Fibroblast of villous mesenchyme (primary cell): ENCODE data around the gene SPDYE21.

DNA sequence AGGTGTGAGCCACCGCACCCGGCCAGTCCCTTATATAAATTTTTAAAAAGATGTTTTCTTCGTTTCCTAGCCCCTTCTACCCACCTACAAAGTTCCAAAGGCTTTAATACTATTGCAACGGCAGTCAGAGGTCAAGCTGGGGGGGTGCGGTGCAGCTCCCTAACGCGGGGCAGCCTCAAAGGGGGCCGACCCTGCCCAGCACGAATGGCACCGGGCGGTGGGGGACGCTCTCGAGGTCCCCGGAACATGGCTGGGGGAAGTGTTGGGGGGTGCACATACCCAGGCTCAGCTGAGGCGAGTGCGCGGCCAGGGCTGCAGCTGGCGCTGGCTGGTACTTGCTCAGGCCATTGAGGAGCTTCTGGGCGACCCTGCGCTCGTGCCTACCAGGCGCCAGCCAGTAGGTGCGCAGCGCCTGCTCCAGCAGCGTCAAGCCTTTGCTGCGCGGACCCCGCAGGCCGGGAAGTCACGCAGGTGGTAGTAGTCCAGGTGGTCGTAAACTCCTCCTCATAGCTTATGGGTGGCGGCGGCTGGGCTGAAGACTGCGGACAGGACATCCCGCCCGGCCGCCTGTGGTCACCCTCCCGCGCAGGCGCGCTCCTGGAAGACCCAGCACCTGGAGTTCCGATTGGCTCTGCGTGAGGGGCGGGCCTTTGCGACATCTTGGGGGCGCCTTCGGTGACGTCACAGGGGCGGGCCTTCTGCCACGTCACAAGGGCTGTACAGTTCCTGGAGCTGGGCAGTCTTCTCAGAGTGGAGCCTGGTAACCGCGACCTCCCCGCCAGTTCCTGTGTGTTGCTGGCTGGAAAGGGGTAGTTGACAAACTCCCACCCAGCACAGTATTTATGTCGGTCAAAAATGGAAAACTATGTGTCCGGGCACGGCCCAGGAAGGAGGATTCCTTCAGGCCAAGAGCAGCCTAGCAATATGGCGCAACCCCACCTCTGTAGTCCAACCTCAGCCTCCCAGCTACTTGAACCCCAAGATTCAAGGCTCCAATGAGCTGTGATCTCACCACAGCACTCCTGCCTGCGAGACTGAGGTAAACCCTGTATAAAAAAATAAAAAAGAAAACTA is 102.3 kb upstream of the VKORC1L1 start:
- CAGE, long polyA plus RNA = no peak

DNA sequence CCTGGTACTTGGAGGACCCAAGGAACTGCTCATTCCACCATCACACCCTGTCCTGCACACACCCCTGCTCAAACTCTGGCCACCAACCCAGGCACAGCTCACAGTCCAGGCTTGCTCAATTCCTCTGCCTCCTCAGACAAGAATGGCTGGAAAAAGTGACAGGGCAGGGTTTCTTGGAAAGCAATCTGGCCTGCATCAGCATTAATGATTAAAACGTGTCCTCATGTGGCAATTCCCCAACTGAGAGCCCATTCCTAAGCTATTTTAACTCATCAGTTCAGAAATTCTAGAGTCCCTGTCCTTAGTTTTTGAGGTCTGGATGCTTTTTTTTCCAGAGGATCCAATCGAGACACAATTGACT is 17.2 kb upstream of the TPST1 start:
- CAGE, long polyA plus RNA = no peak

GRCh38 chr7:66325050-66325409 is 119.9 kb downstream of the TPST1 start:
- CAGE, long polyA plus RNA = no peak

GRCh38 chr7:66356392-66356839 is 151.3 kb downstream of the TPST1 start:
- CAGE, long polyA plus RNA = no peak

DNA sequence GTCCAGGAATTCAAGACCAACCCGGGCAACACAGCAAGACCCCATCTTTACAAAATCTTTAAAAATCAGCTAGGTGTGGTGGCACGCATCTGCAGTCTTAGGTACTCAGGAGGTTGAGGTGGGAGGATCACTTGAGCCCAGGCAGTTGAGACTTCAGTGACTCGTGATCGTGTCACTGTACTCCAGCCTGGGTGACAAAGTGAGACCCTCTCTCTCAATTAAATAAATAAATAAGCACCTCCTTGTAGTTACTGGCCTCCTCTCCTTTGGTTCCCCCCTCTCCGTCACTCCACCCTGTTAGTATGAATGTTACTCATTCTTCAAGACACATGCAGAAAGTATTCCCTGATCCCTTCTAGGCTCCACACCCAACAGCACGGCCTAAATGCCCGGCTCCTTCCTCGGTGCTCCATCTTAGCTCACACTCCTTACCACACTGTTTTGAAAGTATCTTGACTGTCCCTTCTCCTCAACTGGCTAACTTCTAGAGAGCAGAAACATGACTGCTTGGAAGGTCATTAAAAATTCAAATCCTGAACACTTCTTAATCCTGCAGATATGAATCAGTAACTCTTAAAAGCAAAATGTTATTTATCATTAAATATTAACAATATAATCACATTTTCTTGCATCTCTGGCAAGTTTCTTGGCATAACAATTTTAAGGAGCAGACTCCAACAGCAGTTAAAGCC is 38.0 kb upstream of the KCTD7 start:
- CAGE, long polyA plus RNA = no peak

GRCh38 chr7:66695130-66696021 is 45.2 kb upstream of the RABGEF1 start:
- CAGE, long polyA plus RNA = no peak

- CAGE, long polyA plus RNA = no peak
Observed at GRCh38 chr7:66771678-66772174, 31.2 kb downstream of the RABGEF1 start.

DNA sequence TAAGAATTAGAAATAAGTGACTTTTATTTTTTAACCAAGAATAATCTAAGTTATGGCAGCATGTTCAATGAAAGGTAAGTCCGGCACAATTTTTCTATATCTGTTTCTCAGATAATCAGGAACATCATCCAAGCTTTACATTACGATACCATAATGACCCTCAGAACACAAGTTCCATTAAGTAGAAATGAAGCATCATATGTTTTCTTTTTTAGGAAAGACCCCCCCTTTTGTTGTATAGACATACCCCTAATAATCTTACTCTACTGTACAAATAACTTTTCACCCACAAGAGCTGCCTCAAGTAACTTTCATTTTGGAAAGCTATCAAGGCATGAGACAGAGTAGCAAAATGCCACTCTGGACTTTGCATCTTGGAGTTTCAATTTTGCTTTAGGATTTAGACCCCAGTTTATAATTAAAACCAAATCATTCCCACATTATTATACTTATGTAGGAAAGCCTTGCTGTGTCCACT is 7.6 kb downstream of the SBDS start:
- CAGE, long polyA plus RNA = no peak

GRCh38 chr7:67276523-67277112 is at the start of gene SPDYE21:
SPDYE21 (plus strand) TSS chr7:67276941.
- CAGE, long polyA plus RNA = no peak

- CAGE, long polyA plus RNA = no peak
Observed at GRCh38 chr7:67518479-67519161, 241.9 kb downstream of the SPDYE21 start.

- CAGE, long polyA plus RNA = no peak
Observed at GRCh38 chr7:68562045-68562511, 1036.2 kb upstream of the AUTS2 start.

DNA sequence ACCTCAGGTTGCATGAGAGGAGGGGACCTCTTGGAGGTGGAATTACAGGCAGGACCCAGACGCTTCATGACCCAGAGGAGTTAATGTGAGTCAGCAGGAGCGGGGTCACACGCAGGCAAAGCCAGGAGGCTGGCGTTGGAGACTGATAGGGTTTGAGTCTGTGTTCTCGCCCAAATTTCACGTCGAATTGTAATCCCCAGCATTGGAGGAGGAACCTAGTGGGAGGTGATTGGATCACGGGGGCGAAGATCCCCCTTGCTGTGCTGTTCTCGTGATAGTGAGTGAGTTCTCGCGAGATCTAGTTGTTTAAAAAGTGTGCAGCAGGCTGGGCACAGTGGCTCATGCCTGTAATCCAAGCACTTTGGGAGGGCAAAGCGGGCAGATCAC is 63.7 kb upstream of the AUTS2 start:
- CAGE, long polyA plus RNA = no peak

DNA sequence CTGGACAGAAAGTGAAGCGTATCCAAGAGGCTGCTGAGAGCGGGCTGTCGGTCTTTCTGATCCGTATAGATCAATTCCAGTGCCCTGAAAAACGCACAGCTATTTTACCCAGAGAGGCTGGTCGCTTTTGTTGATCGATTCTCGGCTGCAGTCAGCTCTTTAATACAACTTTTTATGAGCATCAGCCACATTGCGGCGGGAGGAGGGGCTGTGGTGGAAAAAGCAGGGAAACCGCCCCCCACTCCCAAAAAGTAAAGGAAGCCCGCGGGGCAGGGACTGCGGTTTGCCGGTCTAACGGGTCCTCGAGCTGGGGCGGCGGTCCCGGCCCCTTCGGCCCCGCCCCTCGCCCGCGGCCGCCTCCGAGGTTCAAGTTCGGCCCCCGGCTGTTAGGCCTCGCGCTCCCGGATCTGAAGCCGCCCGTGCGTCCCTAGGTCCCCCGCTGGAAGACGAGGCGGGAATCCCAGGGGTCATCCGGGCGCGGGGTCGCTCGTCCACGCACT is 1.1 kb upstream of the AUTS2 start:
- CAGE, long polyA plus RNA = no peak

- CAGE, long polyA plus RNA = no peak
Observed at GRCh38 chr7:69677880-69678491, 79.7 kb downstream of the AUTS2 start.

DNA sequence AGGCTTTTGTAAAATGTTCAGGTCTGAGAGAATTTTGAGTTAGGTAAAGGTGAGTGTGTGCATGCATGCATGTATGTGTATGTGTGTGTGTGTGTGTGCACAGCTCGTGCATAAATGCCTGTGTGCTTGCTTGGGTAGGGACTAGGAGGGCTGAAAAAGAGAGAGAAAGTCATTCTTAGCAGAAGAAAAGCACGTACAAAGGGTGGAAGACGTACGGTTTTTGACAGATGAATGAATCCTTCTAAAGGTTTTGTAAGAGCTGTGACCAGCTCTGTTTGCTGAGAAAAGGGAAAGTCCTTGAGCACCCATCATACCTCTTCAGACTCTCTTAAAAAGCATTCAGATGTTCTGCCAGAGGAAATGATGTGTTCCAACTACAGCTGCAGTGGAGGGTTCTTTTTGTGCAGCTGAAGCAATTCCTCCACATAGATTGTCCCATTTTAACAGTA is 364.4 kb downstream of the AUTS2 start:
- CAGE, long polyA plus RNA = no peak

DNA sequence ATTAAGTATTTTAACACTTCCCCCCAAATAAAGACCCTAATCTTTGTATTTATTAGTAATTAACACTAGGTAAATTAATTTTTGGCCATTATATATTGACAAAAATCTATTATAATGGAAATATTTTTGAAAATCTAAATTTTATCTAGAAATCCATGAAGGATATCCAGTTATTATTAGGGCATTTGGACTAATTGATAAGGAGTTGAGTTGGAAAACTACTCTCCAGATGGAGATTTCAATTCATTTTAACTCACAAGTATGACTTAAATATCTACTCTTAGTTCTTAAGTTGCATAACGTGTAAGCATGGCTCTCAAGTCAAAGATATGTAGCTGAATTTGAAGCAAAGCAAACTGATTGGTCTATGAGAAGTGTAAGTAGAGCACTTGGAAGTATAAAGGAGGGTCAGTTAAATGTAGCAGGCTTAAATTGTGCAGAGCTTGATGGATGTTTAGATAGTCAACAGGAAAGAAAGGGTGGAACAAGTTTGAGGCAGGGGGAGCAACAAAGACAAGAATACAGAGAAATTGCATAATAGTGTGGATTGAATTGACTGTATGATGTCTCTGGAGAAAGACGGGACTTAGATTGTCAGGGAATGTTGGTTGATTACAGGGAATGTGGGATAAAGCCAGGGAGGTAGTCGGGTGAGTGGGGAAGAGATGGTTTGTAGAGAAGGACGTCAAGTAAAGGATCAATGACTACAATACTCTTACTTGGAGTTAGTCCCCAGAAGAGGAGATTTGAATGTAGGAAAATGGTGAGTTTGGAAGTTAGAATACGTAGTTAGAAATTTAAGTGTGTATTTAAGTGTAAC is 542.6 kb downstream of the AUTS2 start:
- CAGE, long polyA plus RNA = no peak

DNA sequence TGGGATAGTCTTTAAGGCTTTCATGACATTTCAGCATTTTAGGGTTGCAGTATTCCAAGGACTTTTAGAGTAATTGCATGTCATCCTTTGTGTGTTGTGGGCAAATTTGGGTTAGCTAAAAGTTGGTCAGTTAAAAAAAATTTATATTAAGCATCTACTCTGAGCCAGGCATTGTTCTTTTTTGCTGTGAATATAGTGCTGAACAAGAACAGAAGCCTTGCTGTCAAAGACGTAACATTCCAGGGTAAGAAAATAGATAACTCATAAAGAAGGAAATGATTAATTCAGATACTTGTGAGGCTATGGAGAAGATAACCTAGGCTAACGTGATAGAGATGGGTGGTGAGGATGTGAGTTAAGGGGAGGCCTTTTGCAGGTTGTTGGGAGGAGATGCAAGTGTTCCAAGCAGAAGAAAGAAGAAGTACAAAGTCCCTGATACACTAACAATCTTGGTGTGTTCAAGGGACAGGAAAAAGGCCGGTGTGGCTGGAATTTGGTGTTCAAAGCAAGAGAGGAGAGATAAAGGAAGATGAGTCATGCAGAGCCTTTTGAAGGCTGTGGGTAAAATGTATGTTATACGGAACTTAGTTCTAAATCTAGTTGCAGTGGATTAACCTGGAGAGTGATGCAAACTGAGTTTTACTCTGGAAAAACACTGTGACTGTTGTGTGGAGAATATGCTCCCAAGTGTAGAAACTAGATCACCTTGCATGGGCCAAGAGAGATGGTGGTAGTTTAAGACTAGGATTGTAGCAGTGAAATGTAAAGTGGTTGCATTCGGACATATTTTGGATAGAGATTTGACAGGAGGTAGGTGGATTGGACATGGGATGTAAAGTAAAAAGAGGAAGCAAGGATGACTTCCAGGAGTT is 610.3 kb downstream of the AUTS2 start:
- CAGE, long polyA plus RNA = no peak

DNA sequence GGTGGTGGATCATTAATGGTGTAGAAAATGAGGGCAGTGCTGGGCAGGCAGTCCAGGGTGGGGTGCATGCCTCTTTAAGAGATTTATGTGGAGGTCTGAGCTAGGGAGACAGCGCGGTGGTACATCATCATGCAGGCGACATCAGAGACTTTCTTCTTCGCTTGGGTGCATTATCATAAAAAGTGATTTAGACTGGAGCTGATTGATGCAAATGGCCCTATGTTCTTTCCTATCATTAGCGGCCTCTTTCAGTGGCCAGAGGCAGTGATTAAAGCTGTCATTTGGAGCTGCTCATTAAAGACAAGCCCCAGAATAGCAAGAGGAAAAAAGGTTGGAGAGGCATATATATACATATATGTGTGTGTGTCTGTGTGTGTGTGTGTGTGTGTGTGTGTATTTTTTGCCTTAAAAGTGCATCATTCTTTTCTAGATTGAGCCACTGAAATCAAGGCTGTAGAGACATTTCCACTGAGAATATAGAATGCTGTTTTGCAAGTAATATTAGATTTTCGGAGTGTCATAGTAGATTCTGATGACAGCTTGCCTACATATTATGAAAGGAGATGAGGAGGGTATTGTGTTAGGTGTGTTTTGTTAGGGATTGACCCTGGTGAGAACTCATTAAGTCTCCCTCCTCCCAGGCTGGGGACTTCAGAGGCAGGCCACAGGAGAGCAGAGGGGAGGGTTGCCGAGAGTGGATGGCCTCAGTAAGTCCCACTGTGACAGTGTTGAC is 518.9 kb upstream of the GALNT17 start:
- CAGE, long polyA plus RNA = no peak

GRCh38 chr7:70695021-70695385 is 436.9 kb upstream of the GALNT17 start:
- CAGE, long polyA plus RNA = no peak

GRCh38 chr7:70776674-70777522 is 355.0 kb upstream of the GALNT17 start:
- CAGE, long polyA plus RNA = no peak